Left lobe of liver (tissue), 1 donor: ENCODE measurements around the genes HLA-DRA and HLA-DOA.

- PRO-cap, result unidirectional peak, minus-strand start at chr6:32177646; bidirectional peak, plus-strand start at chr6:32178031, minus-strand start at chr6:32177772; bidirectional peak, plus-strand start at chr6:32178405, minus-strand start at chr6:32178237
Measured at GRCh38 chr6:32177520-32178341, 474 bp upstream of the RNF5 start.

GRCh38 chr6:32180873-32181754 lies 2.9 kb downstream of the RNF5 start:
- PRO-cap, result no peak

DNA sequence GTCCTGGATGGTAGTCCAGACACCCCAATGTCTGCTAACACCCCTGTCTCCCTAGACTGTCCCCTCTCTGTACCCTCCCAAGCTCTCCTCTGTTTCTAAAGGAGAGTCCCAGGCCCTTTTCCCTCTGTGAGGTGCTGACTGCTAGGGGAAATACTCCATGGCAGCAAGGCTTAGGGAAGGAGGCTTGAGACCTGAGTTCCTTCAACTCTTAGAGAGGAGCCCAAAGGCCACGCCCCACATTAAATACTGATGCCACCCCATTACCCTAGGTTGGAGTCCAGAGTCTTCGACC lies 9.1 kb upstream of the GPSM3 start:
- PRO-cap, result no peak

- PRO-cap, result no peak
Measured at GRCh38 chr6:32255143-32255913, 31.5 kb upstream of the NOTCH4 start.

DNA sequence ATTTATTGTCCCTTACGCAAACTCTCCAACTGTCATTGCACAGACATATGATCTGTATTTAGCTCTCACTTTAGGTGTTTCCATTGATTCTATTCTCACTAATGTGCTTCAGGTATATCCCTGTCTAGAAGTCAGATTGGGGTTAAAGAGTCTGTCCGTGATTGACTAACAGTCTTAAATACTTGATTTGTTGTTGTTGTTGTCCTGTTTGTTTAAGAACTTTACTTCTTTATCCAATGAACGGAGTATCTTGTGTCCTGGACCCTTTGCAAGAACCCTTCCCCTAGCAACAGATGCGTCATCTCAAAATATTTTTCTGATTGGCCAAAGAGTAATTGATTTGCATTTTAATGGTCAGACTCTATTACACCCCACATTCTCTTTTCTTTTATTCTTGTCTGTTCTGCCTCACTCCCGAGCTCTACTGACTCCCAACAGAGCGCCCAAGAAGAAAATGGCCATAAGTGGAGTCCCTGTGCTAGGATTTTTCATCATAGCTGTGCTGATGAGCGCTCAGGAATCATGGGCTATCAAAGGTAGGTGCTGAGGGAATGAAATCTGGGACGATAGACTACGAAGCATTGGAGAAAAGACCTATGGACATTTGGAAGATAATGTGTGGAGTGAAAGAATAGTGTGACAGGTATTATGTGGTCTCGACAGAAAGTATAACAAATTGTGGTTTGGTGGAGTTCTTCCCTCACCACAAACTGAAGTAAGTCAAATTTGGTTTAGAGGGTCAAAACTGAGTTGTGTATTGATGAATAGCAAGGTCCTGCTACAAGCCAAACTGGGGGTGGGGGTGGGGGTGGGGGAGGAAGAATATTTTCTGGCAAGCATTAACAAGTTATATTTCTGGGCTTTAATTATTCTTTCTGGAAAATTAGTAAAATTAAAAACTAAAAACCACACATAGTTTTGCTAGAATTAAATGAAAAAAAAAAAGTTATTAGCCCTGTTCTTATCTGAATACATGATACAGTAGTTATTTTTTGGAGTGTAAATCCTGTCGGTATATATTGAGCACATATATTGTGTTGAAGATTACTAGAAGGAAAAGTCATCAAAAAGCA lies at the start of gene HLA-DRA:
HLA-DRA (plus strand) TSS at position 391 of the 1,073 bp plus-strand sequence.
- PRO-cap, result unidirectional peak, plus-strand start at position 391 of the sequence

DNA sequence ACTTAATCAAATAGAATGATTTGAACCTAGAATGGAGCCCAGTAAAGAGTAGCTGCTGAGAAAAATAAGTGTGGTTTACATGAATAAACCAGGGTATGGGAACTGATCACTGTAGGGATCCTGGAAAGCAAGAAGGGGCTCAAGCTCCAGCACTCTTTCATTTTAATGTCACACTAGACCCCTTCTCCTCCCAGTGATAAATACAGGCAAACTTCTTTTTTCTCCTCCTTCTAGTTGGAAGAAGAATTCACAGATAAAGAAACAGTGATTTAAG lies 1.8 kb downstream of the HLA-DRB1 start:
- PRO-cap, result no peak

DNA sequence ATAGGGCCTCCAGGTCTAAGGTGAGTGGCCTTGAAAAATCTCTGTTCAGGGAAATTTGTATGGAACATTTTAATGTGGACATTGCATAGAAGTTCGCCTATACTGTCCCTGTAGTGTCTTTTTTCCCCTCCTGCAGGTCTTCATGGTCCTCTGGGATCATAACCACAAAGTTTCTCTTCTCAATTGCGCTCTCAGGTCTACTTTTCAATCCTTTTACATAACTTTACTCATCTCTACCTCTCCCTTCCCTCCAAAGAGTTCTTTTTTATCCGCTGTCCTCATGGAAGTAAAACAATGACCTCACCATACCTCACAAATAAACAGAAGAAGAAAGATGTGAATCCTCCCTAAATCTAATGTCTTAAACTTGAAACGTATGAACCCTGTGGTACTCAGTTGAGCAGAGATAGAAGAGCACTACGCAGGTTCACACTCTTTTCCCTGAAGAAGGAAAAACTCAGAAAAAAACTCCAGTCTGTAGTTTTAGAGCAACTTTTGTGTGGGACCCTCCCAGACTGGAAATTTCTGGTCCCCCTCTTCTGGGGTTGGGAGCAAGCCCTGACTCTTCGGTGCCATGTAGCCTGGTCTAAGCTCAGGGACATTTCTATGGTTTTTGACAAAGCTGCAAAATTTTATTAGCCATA lies 12.0 kb upstream of the HLA-DQA1 start:
- PRO-cap, result no peak

GRCh38 chr6:32839380-32839824 lies 863 bp upstream of the TAP2 start:
- PRO-cap, result no peak

GRCh38 chr6:32854799-32855291 lies 853 bp downstream of the PSMB9 start:
- PRO-cap, result no peak

- PRO-cap, result no peak
Measured at GRCh38 chr6:32945102-32946024, 4.5 kb upstream of the HLA-DMB start.

DNA sequence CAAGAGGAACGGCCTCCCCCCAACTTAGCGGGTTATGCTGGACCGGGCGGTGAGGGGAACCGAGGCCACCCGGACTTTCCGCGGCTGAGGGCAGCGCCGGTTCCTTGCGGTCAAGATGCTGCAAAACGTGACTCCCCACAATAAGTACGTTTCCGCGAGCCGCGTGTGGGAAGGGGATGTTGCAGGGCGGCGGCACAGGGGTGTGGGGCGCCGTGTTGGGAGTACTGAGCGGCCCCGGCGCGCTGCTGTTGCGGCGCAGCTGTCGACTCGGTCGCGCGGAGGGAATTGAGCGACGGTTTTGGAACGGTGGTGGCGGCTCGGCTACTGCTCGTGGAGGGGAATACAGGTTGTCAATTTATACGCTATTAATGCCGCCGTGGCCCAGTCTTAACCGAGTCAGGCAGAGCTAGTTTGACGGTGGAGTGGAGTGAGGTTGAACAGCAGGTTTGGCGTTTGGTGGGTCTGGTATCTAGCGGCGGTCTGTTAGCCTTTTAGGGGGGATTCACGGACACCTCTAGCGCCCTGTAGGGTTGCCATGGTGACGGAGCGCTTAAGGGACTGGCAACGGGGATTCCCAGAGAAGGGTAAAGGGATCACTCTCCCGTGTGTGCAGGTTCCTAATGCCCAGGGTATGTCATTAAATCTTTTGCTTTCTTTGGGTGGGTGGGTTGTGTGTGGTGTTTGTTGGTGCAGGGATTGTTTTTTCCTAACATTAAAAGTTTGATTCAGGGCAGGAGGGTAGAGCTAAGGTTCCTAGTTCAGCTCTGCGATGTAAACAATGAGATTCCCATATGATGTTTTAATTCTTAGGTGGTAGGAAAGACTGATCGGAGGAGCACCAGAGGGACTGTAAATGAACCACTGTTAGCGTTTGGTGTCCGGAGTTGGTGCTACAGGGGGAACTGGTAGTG lies 4.6 kb downstream of the BRD2 start:
- PRO-cap, result no peak

DNA sequence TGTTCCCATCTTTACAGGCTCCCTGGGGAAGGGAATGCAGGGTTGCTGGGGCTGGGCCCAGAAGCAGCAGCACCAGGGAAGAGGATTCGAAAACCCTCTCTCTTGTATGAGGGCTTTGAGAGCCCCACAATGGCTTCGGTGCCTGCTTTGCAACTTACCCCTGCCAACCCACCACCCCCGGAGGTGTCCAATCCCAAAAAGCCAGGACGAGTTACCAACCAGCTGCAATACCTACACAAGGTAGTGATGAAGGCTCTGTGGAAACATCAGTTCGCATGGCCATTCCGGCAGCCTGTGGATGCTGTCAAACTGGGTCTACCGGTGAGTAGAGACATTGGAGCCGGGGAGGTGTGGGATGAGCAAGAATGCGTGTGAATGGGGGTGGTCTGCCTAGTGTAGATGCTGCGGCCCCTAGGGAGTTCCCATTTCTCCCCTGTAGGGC lies 6.1 kb downstream of the BRD2 start:
- PRO-cap, result no peak

- PRO-cap, result no peak
Measured at GRCh38 chr6:32982322-32983468, 14.3 kb downstream of the BRD2 start.

DNA sequence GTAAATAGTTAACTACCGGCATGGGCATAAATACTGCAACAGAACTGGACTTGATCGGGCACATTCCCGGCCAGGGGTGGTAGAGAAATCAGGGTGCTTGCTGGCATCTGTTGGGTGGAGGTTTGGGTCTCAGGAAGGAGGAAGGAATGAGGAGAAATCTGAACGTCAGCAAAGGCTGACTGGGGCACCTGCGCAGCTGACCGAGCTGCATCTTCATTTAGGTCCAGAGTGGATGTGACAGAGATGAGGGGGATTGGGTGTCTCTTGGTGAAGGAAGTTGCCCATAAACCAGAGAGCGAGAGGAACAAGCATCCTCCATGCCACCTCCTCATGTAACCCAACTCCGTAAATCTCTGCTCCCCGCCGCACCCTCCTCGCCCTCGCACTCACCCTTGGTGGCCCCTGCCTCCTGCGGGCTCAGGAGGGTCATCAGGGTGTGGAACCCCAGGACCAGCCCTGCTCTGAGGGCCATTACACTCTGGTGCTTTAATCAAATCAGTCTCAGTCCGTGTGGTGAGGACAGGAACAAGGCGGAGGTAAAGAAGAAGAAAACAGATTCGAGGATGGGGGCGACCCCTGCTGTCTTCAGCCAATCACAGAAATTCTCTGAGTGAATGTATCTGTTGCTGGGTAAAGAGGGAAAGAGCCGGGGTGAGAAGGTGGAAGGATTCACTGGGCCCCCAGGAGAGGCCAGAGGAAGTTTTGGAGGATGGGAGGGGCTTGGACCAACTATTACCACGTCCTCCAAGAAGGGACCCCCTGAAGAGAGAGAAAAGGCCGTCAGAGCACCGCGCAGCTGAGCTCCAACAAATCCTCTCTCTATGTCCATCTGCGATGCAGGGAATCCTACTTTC lies at the start of gene HLA-DOA:
HLA-DOA (minus strand) TSS at position 527 of the 854 bp plus-strand sequence.
- PRO-cap, result no peak

DNA sequence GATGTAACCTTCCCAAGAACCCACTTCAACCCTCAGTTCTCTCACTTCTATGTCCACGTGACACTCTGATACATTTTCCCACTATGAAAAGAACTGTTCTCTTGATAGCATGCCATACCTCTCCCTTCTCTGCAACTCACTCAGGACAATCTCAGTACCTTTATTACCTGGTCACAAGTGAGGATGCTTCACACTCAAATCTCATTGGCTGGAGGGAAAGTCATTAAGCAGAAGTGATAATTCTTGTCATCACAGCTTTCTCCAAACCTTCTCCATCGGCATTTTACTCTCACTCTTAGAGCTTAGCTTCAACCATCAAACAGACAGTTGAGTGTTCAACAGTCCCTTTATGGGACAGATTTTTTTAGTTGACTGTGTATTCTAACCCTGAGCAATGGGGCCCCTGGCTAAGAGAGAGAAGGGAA lies 18.5 kb upstream of the HLA-DPB1 start:
- PRO-cap, result no peak

DNA sequence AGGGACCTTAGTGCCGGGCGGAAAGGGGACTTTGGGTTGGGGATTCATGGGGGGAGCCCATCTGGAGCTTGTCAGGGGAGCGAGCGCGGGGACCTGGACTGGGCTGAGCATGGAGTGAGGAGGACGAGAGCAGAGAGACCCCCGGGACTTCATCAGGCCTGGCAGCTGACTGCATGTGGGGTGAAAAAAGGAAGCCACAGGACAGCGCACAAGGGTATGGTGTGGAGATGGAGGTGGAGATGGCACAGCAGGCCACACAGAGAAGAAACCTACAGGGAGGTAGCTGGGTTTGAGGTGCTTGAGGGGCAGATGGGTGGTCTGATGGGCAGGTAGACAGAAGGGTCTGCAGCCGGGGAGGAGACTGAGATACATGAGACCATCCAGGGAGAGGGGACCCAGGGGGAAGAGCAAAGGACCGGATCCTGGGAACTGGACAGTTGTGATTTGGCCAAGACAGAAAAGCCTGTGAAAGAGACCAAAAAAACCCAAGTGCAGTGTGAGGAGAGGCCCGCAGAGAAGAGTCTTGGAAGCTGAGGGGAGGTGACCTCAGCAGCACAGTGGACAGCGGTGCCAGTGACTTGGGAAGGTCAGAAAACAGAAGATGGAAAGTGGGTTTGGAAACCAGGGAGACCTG lies 5.3 kb downstream of the HLA-DPB1 start:
- PRO-cap, result no peak

DNA sequence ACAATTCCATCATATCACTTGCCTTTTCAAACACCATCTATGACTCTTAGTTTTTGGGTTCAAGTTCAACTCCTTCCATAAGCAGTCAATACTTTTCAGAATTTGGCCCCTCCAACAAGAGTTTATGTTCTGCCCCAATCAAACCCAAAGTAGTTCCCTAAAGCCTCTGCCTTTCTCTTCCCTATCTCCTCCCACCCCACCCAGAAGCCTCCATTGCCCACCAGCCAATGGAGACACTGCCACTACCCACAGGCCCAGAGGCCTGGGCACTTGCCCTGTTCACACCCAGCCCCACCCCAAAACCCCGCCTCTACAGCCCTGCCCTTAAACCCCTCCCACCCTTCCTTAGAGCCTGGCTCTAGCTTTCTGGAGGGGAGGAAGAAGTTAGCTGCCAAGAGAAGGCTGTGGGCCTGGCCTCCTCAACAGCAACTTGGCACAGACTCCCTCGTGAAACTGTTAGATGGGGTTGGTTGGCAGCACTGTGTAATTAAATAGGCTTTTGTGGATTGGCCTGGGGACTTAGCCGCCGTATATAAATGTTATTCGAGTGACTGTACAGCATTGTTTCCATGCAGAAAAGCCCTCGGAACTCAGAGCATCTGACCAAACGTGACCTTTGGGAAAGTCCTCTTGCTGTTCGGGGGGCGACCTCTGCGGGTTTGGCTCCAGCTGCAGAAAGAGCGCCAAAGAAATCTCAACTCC lies 31.5 kb downstream of the COL11A2 start:
- PRO-cap, result no peak

DNA sequence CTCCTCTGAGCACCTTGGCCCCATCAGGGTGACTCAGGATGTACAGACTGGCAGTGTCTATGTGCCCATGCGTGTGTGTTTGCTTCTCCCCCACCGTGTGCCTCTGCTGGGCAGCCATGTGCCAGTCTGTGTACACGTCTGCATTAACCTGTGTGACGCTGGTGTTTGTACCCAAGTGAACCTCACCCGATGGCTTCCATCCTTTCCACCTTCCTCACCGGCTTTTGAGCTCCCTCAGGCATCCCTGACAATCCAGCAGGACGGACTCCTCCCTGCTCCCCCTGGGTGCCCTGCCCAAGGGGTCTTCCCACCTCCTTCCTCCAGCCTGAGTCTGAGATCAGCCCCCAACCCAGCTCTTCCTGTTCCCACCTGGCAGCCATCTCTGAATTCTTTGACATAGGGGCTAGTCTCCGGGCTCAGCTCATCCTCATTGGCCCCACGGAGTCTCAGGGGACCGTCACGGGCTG lies 28.3 kb downstream of the COL11A2 start:
- PRO-cap, result no peak

DNA sequence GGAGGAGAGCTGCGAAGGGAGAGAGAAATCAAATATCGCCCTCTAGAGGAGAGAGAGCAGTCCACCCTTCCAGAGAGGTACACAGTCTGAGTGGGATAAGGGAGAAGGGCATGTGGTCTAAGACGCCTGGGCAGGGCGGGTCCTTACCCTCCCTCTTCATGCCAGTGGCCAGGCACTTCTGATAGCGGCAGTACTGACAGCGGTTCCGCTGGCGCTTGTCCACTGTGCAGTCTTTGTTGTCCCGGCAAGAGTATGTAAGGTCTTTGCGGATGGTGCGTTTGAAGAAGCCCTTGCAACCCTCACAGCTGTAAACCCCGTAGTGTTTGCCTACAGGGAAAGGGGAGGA lies 2.9 kb downstream of the RXRB start:
- PRO-cap, result no peak

DNA sequence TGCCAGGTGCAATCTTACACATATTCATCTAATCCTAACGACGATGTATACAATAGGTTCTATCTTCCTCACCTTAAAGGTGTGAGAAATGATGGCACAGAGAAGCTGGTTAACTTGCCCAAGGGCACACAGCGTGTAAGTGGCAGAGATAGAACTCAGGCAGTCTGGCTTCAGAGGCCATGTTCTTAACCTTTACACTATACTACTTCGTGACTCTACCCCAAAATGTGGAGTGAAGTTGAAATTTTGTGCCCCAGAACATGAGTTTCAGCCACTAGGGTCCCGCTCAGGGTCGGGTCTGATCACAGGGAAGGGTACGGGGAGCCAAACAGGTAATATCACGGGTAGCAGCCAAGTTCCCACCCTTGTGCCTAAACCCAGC lies 543 bp downstream of the VPS52 start:
- PRO-cap, result no peak